ENCODE results near the genes TAPT1 and MED28.

DNA sequence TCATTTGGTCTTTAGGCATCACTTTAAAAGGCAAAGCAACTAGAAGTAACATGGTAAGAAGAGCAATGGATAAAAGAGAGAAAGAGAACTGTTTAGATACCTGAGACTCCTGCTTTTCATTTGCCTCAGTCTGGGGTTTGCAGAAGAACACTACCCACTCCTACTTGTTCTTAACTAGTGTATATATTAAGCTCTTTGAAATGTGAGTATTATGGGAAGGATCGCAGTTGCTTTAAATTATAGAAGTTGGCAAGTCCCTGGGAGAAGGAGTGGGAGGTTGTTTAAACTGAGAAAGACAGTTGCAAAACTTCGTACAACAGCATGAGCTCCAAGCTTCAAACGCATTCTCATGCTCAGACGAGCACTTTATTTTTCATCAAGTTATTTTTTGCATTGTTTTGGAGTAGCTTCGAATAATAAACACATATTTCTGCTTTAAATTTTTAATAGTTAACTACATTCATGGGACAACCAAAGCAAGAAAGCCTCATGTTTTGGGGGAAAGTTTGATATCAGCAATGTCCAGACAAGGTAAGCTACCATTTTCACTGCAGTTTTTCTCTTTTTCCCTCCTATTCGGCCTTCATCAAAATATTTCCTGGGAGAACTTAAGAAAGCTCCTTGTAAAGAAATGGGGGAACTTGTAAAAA lies 88.0 kb upstream of the C1QTNF7 start:
- PRO-cap: unidirectional peak, plus-strand start at position 312 of the sequence

DNA sequence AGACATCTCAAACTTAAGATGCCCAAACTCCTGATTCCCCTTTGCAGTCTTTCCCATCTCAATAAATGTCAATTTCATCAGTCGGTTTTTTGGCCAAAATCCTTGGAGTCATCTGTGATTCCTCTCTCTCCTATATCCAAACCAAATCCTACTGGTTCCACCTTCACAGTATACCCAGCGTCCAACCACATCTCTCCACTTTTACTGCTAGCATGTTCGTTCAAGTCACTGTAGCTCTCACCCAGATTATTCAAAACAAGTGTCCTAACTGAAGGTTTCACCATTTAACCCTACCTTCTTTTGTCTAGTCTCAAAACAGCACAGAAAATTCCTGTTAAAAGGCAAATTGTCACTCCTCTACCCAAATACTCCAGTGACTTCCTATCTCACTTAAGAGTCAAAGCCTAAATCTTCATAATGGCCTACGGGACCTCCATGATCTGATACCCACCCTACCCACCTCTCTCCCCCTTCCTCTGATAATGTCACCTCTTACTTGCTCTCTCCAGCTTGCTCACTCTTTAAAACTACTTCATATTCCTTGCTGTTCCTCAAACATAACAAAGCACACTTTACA lies 61.5 kb downstream of the FBXL5 start:
- PRO-cap: no peak

DNA sequence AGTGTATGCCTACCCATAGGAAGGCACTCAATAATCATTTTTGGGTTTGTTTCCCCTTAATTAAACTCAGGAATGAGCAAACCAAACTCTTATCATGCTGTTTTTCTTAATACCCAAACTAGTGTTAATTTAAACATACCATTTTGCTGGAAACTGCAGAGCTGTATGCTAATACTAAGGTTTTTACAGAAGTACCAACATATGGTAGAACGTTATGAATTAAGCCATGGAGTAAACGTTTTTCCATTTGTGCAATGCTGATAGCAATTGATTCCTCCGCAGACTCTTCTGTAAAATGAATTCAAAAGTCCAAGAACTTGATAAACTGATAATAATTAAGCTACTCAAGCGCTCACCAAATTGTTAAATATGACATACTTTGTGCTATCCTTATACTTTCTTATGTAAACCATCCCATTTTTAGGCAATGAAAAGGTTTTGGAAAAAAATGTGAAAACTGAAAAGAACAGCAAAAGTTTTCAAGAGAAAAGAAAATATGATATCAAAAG lies 27.4 kb downstream of the FBXL5 start:
- PRO-cap: no peak

DNA sequence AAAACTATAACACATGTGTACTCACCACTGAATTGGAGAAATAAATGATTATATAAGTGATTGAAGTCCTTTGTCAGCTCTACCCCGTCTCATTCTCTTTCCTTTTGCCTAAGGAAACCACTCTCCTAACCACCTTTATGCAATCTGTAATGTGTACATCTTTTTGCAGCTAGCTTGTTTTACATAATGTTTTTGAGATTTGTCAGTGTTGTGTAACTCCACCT lies 674 bp downstream of the FAM200B start:
- PRO-cap: no peak

DNA sequence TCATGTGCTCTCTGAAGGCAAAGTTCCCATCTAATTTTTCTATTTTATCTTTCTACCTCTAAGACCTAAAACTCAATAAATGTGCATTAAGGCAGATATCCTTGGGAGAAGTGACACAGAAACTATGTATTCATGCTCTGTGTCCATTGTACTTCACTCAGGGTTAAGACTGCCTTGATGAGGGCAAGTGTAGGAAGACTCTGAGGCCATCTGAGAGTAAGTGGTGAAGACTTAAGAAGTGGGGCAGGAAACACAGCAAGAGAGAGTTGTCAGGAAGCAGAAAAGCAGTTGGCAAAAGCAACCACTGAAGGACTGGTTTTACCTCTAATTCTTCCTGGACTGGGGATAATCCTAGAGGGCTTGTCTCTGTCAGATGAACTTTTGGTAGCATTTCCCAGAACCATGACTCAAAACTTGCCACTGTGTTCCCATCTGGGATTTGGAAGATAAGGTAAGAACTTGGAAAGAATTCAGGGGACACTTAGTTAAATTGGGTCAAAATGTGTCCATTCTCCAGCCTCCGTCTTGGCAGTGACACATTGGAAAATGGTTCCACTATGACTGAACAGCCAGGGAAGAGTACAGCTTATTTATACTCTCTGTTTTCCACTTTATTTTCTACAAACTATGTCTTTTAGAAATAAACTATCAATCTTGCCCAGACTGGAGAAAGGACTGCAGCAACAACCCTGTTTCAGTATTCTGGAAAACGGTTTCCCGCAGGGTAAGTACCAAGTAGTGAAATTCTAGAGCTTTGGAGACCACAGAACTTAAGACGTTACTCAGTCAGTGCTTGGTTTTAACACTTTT lies 55.7 kb downstream of the CD38 start:
- PRO-cap: no peak

DNA sequence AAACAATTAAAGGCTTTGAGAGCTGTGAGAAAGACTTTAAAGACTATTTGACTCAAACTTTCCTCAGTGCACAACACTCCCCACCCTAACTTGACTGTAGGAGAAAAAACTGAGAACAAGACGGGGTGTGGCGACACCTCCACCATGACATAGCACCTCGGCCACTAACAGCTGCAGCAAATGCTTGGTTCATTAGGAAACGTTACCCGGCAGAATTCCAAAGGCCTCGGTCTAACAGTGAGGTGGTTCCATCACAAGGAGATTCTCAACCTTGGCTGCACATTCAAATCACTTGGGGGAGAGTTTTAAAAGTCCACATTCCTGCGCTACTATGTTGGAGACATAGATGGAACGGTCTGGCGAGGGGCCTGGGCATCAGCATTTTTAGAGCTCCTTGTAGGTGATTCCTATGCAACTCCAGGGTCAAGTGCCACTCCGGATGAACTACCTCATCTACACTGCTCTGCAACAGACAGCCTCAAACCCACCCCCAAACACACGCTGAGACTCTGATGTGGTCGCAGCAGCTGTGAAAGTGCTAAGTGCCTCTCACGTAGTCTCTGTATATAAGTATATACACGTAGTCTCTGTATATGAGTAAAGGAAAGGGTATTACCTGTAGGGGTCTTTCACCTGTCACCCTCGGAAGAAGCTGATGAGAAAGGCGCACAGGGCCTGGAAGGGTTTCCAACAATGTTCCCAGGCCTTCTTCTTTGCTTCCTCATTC lies 990 bp downstream of the FGFBP2 start:
- PRO-cap: no peak

GRCh38 chr4:16116409-16117256 lies 32.8 kb upstream of the PROM1 start:
- PRO-cap: no peak

GRCh38 chr4:16226376-16227443 lies at the start of gene TAPT1:
Gene TAPT1 (minus strand): TSS chr4:16226471.
- PRO-cap: bidirectional peak, plus-strand start at chr4:16226603, minus-strand start at chr4:16226471; bidirectional peak, plus-strand start at chr4:16226934, minus-strand start at chr4:16226895; bidirectional peak, plus-strand start at chr4:16227216, minus-strand start at chr4:16227261

DNA sequence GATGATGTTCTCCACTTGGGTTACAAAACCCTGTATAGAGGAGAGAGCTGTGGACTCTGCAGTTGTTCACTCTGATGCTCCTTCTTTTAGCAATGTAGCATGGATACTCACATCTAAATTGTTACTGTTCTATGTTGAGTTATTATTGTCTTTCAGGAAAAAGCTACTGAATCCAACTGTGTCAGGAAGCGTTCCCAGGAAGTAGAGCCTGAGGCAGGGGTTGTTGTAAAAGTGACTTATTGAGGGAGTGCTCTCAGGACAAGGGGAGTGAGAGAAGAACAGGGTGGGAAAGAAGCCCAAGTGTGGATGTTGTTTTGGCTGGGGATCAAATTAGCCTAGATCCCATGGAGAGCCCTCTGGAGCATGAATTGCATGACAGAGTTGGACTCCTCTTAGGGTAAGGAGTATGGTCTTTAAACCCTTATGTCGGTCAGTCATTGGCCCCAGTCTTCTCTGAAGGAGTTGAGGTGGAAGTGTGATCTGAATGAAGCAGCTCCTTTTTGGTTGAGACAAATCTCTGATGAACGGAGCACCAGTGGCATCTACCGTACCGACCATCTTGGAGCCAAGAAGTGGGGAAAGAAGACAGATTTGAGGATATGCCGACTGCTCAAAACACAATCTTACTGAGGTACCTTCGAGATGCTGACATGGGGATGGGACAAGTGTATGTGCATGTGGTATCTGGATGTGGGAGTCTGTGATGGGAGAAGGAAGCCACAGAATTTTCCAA lies 21.1 kb upstream of the TAPT1 start:
- PRO-cap: no peak

DNA sequence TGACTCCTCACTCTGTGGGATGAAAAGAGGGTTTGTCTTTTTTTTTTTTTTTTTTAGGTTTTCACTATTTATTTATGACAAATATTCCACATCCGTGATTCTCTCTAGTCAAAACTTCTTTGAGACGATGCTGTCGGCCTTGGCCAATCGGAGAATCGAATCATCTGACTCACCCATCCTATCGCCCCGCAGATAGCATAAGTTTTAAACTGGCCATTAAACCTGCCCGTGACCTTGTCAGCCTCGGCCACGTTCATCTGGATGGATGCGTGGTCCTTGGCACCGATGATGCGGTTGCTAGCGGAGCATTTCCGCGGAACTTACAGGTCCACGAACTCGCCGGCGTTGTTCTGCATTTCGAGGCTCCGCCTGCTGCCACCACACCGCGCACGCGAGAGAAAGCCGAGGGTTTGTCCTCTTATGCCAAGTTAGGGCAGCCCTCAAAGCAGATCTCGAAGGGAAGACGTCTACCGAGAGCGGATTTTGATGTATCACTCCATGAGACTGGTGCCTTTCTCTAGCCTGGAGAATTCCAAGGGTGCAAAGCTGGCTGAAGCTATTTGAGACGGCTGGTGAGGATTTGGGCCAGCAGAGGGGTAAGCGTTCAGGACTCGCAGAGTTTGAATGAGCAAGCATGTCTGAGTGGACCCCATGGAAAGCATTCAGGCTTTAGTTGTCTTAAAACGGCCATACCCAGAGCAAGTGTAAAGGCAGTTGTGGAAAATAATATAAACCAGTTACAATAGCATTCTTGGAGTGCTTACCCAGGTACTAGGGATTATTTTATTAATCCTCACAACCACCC lies 30.1 kb upstream of the TAPT1 start:
- PRO-cap: no peak

DNA sequence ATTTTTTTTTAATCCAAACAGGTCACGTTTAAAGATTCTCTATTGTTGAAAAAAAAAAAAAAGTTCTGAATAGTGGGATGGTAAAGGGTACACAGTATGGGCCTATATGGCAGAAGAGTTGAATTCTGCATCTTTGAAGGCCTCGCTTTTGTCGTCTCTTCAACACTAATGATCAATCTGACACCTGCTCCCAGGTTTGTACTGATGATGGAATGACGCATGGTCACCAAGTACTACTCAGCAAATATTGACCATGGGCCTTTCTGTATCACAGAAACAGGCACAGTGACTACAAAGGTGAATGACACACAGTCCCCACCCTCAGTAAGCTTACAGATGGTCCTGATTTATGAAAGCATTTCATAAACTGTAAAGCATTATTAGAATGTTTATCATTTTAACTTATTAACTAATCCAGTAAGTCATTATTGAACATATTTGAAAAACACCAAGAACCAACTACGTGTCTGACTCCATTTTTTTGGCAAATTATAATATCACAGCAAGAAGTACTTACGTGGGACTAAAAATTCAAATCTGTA lies 152.5 kb downstream of the LDB2 start:
- PRO-cap: no peak

DNA sequence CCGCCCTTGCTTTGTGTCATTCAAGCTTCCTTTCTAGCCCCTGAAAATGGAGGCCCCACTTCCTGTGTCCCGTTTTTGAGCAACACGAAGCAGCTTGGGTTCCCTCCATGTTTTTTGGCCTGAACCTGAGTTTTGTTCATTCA lies 70.9 kb upstream of the LDB2 start:
- PRO-cap: unidirectional peak, minus-strand start at position 76 of the sequence

DNA sequence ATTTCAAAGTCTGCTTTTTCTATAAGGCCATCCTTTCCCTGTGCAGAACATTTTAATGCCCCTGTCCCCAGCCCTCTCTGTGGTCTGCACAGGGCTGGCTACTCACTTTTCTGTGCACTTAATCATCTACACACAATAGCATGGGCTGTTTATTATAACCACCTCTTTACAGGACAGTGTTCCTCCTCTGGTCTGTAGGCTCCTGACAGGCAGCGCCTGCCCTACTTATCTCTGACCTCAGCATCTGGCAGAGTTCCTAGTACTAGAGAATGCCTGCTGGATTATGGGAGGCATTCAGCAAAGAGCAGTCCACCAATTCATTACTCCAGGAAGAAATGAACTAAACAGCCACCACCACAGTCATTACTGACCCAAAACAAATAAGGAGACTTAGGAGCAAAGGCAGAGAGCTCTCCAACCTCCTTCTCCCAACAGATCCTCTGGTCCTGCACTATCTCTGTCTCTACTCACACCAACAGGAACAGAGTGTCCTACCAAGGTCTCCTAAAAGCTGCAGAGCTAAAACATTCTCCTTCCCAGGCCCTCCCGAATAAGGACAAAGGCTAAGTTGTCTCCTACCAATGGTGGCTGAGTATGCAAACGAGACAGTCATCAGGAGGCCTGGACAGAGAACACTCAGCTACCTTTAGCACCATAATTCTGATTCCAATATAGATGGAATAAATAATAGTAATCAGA lies 279.2 kb downstream of the QDPR start:
- PRO-cap: no peak

- PRO-cap: no peak
Measured at GRCh38 chr4:17511023-17511455, 851 bp downstream of the QDPR start.

DNA sequence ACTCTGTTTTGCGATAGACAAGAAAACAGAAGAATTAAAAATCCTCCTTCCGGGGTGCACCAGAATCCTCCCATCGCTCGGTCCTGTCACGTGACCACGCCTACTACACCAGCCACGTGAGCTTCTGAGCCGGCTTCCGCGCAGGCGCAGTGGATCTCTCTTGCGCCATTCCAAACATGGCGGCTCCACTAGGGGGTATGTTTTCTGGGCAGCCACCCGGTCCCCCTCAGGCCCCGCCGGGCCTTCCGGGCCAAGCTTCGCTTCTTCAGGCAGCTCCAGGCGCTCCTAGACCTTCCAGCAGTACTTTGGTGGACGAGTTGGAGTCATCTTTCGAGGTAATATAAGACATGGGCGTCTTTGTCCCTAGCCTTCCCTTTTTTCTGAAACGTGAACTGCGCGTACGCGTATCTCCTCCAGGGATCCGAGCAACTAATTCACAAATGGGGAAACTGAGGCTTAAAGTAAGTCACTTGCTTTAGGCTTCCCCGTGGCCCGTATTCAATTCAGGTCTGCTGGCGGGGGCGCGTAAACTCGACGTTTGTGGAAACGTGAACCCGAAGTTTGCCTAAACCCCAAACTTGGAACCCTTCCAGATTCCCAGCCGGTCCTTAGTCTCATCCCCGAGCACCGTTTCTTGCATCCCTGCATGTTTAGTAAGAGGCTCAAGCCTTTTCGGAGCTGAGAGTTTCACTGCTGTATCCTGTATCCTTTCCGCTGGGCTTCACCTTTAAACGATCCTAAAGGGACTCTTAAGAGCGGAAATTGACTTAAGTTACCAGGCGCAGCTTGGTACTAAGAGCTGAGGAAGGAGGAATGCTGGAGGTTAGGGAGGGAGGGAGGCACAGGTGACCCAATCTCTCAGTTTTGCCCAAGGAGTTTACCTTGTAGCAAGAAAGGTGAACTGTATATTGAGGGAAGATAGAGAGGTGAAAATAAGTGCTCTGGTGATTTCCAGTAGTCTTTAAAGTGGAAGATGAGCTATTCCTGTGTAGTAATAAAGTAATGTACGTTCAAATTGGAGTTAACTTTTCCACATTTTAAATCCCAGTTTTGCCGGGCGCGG lies at the start of gene MED28:
Gene MED28, plus strand, starts transcription at position 163 of the 1,063 bp plus-strand sequence.
- PRO-cap: bidirectional peak, plus-strand start at position 168 of the sequence, minus-strand start at position 98 of the sequence

DNA sequence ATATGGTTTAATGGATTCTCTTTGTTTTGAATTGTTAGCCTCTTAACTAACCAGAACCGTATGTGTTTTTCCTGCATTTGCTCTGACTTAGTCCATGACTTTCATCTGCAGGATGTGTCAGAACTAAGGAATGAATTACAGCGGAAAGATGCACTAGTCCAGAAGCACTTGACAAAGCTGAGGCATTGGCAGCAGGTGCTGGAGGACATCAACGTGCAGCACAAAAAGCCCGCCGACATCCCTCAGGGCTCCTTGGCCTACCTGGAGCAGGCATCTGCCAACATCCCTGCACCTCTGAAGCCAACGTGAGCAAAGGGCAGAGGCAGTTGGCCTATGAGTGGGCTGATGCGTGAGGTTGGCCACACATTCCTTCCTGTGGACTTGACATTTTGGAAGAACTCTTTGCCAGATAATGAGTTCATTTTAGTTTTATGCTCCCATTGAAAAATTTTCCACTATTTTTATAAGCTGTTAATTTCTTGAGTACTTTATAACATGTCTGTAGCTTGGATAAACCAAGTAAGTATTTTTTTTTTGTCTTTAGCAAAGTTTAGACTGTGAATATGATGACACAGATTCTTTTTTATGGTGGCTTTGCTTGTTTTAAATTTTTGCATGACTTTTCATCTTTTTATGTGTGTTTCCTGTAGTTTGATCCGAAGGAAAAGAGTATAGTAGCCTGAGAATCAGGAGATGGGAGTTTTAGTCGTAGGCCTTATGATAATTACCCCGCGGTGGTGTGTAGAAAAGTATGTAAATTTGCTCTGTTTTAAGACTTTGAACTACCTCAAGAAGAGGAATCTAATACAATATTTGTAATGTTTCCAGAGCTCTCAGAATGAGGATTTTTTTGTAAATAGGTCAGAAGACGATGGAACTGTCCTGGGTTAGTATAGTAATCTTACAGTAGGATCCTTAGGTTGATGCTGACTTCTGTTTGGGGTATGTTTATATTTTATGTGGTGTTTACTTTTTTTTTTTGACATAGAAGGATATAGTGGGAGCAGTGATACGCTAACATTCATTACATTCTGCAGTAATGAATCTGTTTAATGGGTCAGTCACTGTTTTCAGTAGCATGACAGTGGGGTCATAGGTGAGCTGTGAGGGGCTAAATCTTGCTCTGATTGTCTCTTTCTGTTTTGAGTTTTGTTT lies 9.4 kb downstream of the MED28 start:
- PRO-cap: no peak

- PRO-cap: no peak
Measured at GRCh38 chr4:17781762-17782005, 263 bp upstream of the FAM184B start.

DNA sequence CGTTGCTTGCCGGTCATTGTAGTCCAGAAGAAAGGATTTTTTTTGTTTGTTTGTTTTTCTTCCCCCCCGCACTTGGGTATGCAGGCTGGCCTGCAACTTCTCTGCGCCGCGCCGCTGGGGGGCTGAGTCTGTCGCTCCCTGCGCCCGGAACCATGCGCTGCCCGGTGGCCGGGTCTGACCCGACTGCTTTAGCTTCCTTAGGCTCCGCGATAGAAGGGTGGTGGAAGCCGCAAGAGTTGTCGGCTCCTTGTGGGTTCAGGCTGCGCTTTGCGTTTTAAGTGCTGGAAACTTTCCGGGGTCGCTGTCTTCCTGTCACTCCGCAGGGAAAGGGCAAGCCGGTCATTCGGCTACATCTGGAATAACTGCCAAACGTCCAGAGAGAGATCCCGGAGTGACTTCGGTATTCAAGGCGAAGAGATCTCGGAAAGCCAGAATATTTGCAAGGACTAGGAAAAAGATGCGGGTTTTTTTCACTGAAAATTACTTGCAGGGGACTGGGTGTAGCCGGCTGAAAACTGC lies 732 bp upstream of the LCORL start:
- PRO-cap: bidirectional peak, plus-strand start at position 69 of the sequence, minus-strand start outside the sequence

- PRO-cap: no peak
Measured at GRCh38 chr4:18418074-18418550, 396.6 kb upstream of the LCORL start.

- PRO-cap: bidirectional peak, plus-strand start at chr4:20252890, minus-strand start at chr4:20252624; bidirectional peak, plus-strand start at chr4:20253111, minus-strand start at chr4:20252995
Measured at GRCh38 chr4:20252318-20253278, 893 bp downstream of the SLIT2 start.

Measured in fallopian tube (tissue), 1 donor.